Hair follicular keratinocyte (primary cell): Measurements from ENCODE around the gene NOCT.

- RAMPAGE, long total RNA: no peak
These were observed 19.7 kb downstream of the SLC7A11 start for GRCh38 chr4:138222321-138223017.

GRCh38 chr4:138666436-138666930, 349.1 kb upstream of the NOCT start:
- RAMPAGE, long total RNA: no peak

DNA sequence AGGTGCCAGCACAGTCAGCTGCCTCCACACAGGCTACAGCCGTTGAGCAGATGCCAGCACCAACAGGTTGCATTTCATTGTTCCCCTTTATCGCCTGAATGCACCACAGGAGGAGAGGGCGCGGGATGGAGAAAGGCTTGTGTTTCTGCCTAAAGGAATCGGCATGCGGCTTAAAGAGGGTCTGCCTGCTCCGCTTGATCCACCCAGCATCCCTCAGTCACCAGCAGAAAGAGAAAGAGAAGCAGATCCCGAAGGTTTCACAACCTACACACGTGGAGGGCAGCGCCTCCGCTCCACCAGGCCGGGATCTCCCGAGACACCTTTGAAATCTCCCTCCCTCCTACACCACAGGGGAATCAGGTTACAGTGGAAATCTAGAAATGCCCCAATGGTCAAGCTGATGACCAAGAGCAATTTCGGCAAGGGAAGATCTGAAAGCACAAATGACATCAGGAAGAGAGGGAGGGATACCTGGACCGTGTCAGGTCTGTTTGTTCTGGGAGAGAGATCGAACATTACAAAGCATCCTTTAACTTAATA, 332.7 kb upstream of the NOCT start:
- RAMPAGE, long total RNA: no peak

DNA sequence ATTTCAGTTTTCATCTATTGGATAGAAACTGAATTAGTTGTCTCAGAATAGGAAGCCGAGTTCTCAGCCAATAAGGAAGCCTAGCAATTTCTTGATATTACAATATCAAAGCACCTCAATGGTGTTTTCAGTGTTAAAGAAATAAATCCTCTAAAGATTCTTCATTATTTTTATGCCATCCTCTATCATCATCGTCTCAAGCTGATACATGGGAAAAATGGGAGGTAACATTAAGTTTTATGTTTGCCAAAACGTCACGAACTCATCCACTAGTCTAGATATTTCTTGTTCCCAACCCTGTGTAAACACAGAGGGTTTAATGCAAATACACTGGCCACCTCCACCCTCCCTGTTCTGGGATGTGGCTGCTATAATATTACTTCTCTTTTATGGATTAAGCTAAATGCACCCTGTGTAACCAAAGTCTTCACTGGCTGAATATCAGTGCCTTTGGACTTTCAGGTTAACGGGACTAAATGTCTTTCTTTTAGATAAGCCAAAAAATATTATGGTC, 103.7 kb upstream of the NOCT start:
- RAMPAGE, long total RNA: no peak

DNA sequence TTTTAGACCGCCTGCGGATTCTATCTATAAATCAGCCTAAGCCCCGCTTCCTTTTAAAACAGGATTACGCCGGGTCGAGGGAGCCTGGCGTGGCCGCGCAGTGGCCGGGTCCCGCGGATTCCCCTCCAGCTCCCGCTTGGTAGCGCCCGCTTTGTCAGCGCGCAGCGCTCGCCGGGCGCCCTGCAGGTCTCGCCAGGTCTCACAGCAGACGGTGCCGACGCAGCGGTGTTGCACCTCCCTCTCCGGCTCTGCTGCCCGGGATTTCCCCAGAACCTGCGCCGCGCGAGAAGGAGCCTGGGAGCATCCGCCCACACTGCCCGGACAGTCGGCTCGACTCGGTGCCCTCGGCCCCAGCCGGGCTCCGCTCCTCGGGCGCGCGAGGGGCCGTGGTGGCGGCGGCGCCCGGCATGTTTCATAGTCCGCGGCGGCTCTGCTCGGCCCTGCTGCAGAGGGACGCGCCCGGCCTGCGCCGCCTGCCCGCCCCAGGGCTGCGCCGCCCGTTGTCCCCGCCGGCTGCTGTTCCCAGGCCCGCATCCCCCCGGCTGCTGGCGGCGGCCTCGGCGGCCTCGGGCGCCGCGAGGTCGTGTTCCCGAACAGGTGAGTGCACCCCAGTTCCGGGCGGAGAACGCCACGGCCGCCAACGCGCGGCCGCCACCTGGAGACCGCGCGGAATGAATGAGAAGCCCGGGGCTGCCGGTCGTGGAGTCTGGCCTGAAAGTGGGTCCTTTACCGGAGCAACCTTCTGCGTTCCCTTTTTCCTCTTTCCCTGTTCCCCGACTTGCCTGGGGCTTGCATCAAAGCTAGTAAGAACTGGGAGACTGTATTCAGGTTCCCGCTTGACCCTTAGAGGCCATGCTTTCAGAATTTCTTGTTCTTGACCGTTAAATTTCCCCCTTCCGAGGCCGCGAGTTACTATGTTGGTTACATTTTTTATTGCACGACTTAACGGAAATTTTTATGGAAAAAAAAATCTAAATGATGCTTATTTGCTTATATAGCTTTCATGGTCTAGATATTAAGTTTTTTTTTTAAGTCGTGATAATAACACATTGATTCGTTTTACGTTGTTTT, at the start of gene NOCT:
NOCT (plus strand) TSS at position 207 of the 1,071 bp plus-strand sequence.
- RAMPAGE, long total RNA: no peak

GRCh38 chr4:139019237-139020113, 3.9 kb downstream of the NOCT start:
- RAMPAGE, long total RNA: no peak

- RAMPAGE, long total RNA: no peak
These were observed 9.4 kb downstream of the ELF2 start for GRCh38 chr4:139167622-139168109.

DNA sequence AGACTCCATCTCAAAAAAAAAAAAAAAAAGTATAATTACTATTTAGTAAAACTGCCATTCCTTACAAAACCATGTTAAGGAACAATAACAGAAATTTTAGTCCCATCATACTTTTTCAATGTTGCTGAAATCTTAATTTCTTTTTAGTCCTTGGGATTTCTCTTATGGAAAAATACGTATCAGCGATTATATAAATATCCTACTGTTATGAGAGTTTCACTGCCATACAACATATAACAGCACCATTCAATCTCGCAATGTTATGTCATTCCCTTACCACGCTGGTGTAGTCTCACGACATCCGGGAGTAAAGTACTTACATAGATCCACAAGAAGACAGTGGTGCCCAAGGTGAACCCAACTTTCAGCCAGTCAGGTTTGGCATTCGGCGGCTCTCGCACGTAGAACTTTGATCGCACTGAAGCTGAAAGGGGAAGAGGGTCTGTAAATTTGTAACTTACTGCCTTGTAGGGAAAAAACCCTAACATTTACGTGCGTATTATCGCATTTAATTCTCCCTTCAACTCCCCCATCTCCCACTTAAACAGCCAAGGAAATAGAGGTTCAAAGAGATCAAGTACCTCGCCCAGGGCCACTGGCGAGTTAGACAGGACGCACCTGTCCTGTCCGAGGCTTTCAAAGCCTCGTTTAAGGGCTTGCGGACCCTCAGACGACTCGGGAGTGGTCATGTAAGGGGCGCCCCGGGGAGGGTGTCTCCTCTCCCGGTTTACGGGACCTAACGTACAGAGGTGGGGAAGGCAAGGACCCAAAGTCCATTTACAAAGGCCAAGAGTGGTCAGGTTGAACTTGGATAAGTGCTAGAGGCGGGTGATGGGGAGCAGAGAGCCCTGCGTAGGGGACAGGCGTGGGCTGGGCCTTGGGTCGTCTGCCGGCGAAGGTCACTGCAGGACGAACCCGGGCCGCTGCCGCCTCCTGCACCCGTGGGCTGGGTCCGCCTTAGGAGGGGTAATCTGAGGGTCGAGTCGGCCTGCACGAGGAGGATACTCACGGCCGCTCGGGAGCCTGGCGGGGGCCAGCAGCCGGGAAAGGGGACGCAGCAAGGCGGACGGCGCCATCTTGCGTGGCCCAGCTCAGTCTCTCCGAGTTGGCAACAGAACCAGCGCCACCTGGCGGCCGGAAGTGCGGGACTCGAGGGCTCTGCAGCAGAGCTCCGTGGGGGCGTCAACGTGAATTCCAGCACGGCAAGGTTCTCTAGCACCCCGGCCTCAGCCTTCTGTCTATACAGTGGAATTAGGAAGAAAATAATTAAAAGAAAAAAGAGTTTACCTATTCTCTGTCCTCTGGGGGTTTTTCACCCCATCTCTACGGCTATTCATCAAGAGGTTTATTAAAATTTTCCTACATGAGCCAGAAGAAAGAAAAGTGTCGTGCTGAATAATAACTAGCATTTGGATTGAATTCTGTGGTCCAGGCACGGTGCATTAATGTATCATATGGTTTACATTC, 6.0 kb upstream of the NAA15 start:
- RAMPAGE, long total RNA: start-site peak on the minus strand centred at position 1,101 of the sequence, 37 bp wide, 390 and 252 reads in 2 replicates

GRCh38 chr4:139402717-139403734, 50.9 kb upstream of the RAB33B start:
- RAMPAGE, long total RNA: no peak

GRCh38 chr4:139606602-139607096, 50.6 kb upstream of the SETD7 start:
- RAMPAGE, long total RNA: no peak

DNA sequence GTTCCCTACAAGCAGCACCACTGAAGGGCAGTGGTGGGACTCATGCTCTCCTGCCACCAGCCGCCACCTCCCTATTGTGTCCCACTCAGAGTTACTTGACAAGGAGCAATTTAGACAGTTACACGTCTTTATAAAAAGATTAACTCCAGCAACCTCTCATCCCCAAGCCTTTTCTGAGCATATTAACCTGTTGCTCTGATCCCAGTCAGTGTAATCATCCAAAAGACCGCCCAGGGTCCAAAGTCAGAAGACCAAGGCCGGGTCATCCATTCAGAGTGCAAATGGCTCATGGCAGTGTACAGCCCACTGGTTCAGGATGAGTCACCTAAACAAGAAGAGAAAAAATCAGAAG, 23.7 kb downstream of the MGST2 start:
- RAMPAGE, long total RNA: no peak

DNA sequence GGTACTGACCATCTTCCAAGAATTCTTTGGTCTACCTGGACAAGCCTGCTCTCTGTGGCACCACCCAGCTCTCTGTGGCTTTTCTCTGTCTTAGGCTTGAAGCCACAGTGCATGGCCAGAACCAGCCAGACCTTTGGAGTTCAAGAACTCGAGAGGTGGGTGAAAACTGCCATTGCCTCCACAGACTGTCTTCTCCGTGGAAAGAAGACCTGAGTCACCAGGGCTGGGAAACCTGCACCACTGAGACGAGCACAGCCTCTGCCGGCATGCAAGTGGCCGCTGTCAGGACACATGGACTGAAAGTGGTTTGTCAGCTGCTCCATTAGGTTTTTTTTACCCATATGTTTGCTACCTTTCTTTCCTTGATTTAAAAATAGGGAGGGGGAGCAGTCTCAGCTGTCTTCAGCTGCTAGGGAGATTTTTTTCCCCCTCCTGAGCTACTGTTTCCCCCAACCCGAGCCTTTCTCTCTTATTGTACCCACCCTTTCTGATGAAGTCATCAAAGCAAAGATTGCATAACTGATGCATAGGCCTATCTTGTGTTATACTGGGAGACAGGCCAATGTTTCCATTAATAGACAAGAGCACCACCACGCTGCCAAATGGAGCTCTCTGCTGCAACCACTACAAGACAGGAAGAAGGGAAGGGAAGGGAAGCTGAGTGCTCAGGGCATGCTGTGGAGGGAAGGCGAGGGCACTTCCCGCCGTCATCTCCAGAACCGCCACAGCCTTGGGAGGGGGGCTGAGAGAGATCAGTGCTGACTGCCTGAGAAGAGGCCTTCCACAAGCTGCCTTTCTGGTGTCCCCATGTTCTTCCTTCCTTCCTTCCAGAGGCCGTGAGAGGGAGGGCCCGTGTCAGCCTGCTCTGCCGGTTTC, 74.7 kb downstream of the MGST2 start:
- RAMPAGE, long total RNA: no peak

DNA sequence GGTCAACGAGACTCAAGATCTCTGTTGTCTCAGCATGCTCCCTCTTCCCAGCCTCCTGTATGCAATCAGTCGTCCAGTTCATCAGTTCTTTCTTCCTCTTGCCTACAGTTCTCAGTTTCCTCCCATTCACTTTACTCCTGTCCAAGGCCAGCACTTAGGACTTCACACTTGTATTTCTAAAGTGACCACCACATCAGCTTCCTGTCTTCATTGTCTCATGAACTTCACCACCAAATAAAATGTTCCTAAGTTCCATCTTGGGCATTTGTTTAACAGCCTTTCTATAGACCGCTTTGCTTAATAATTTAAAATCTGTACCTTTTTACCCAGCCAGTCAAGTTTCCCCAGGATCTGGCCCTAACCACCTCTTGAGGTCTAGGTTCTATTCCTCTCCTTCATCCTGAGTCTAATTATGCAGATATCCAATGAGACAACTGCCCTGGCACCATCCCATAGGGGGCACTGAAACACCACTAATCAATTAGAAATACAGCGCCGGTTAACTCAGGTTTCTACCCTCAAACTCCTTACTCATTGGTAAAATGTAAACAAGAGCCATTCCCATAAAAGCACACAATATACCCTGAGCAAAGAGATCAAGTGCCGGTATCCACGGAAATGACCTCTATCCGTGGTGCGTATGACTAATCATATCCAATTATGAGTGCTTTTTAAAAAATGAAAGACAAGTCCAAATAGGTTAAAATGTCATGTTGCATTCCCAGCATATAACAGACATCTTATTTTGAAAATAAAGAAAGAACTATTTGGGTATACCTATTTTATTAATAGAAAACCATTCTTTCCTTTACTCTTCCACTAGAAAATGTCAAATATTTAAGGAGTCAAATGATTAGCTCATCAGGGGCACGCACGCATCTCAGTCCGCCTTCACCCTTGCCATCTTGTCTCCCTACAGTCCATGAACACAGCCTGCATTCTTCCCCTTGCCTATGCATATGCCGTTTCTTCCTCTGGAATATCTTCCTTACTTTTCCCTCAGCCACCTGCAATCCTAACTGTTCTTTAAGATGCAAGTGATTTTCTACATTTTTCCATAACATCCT, 141.3 kb downstream of the MAML3 start:
- RAMPAGE, long total RNA: no peak

- RAMPAGE, long total RNA: no peak
These were observed 132.3 kb downstream of the MAML3 start for GRCh38 chr4:140021475-140022285.

GRCh38 chr4:140043135-140044214, 110.5 kb downstream of the MAML3 start:
- RAMPAGE, long total RNA: no peak

GRCh38 chr4:140096826-140097481, 57.0 kb downstream of the MAML3 start:
- RAMPAGE, long total RNA: no peak

GRCh38 chr4:140119399-140119964, 34.5 kb downstream of the MAML3 start:
- RAMPAGE, long total RNA: no peak

DNA sequence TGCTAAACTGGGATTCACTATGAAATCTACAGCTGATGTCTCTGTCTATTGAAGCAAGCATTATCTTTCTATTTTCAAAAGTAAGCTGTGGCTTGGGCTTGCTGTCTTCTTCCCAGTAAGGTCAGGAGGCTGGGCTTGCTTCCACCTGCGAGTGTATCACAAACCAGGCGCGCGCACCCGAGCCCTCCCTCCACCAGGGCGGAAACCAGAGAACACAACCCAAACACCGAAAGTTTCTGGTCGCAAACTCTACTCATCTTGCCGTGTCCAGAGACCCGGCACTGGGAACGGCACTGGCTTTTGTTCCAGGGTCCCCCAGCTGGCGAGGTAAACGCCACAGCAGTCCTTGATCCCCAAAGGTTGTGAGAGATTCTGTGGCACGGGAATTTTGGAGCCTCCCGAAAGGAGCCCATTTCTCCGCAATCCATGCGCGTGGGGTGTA, 3.8 kb downstream of the MAML3 start:
- RAMPAGE, long total RNA: no peak

GRCh38 chr4:140239214-140239836, 85.3 kb upstream of the MAML3 start:
- RAMPAGE, long total RNA: no peak

GRCh38 chr4:140257214-140257566, 103.2 kb upstream of the MAML3 start:
- RAMPAGE, long total RNA: no peak